ENCODE results near the gene CPVL.

- RRBS, result no CpG with 5 or more reads among the region's 1 CpG
Observed at GRCh38 chr7:28327197-28327582, 85.1 kb upstream of the CREB5 start.

DNA sequence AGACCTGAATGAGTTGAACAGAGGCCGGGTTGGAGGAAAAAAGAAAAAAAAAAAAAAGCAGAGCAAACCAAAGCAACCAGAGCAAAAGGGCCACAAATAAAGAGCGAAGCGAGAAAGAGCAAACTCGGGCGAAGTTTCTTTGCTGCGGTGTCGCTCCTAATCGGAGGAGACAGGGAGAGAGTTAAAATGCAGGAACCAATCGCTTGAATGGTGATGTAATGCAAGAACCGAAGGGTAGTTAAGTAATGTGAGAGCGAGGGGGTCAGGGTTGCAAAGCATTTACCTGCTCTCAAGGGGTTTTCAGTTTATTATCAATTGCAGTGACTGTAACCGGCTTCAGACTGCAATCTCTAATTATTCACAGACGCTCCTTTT, 271.7 kb downstream of the TRIL start:
- RRBS, result no CpG with 5 or more reads among the region's 13 CpGs

- RRBS, result no CpG with 5 or more reads among the region's 6 CpGs
Observed at GRCh38 chr7:28754023-28754646, 204.0 kb downstream of the TRIL start.

- RRBS, result no CpG with 5 or more reads among the region's 5 CpGs
Observed at GRCh38 chr7:28980485-28981004, 22.4 kb upstream of the TRIL start.

DNA sequence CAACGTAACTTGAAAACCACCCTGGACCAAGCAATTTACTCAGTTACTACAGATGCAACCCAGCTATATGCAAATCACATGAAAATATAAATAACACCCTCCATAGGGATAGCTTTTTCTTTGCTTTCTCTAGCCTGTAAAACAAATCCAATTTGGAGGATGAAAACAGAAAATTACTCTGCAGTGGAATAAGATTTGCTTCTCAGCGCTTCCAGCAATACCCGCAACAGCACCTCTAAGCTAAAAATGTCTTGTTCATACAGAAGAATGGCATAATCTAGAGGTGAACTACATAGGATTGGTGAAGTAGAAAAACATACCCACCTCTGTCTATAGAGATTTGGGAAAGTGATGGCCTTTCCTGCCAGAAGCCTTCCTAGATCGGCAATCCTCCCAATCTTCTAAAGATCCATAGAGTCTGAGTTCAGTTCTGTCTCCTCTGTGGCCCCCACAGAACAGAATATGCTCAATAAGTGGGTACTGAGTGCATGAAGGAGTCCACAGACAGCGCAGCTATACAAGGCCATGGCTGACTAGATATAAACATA, 34.5 kb downstream of the CPVL start:
- RRBS, result no CpG with 5 or more reads among the region's 5 CpGs

DNA sequence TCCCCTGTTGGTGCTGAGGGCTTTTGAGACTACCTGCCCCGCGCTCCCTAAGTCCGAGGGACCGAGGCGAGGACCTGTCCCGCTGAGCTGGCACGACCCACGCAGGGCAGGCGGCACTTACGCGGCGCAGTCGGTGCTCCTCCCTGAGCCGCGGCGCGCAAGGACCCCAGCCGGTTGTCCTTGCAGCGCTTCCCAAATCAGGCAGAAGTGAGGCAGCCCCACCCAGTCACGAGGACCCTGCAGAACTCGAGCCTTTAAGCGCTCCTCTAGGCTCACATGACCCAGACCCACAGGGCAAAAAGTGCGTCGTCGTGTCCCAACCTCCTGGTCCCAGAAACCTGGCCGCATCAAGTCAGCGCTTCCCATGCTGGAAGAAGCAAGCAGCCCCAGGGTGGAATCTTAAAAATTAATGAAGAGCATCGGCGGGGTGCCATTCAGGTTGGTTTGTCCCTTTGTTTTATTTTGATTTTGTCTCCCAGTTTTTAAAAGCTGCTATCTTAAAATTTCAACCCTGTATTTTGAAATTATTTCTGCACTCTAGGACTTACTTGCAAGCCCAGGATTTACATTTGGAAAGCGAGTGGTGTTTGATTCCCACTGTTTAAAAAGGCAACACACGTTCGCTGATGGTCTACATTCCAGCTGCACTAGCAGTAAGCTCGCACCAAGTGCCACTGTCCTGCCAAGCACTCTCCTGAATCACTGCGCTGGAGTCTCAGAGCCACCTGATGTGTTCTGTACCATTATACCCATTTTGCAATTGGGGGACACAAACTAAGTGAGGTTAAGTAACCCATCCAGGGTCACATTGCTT, at the start of gene CPVL:
Gene CPVL (minus strand): TSS at position 230 of the 814 bp plus-strand sequence.
- RRBS, result no CpG with 5 or more reads among the region's 34 CpGs

- RRBS, result no CpG with 5 or more reads among the region's 10 CpGs
Observed at GRCh38 chr7:29147122-29147665, 857 bp upstream of the CPVL start.

- RRBS, result no CpG with 5 or more reads among the region's 2 CpGs
Observed at GRCh38 chr7:29193187-29193478, 1.4 kb upstream of the CHN2 start.

DNA sequence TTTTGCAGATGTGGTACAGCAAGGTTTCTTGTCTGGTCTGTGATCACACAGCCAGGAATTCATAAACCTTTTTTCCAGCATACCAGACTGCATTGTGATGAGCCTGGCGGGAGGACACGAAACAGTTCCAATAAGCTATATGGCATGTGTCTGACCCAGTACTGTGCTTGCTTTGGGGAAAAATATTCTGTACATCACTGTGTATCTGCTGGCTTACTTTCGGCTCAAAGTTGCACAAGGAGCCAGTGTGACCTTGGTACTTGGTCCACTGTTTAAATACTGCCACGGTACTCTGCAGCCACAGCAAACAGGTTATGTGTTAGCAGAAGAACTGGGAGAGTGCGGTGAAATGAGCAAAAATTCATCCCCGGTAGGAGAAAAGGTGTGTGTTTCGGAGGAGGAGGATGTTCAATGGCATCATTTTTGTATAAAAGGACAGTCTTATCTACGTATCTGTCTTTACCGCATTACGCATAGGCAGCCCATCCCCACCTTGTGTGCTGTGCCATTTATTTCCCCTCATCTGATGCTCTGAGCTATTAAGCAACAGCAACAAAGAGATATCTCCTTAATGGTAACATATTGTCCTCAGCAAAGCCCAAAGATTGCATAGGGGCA, 36.5 kb downstream of the CHN2 start:
- RRBS, result no CpG with 5 or more reads among the region's 10 CpGs

DNA sequence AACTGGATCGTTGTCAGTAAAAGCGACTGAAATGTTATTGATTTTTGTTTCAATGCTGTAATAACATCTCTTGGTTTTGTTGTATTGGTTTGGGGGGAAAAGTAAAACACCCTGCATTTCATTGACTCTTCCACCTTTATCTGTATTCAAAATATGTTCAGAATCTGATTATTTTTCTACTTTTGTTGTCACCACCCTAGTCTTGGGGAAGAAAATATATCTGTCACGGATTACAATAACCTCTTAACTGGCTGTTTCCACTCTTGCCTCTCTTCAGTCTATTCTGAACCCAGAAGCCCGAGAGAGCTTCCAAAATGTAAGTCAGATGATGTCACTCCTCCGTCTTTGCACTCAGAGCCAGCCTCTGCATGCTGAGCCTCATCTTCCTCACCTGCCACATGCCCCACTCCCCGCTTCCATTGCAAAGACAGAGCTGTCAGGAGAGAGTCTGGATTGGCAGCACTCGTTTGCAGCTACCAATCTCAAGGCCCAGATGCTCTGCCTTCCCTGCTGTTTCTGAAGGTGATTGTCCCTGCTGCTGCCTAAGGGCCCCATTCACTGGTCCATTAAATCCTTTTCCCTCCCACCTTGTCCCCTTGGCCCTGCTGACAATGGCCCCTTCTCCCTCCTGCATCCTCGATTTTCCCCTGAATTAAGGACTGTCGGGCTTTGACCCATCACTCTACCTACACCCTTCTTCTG, 98.2 kb downstream of the CHN2 start:
- RRBS, result no CpG with 5 or more reads among the region's 9 CpGs

- RRBS, result no CpG with 5 or more reads among the region's 6 CpGs
Observed at GRCh38 chr7:29328081-29328487, 133.5 kb downstream of the CHN2 start.

DNA sequence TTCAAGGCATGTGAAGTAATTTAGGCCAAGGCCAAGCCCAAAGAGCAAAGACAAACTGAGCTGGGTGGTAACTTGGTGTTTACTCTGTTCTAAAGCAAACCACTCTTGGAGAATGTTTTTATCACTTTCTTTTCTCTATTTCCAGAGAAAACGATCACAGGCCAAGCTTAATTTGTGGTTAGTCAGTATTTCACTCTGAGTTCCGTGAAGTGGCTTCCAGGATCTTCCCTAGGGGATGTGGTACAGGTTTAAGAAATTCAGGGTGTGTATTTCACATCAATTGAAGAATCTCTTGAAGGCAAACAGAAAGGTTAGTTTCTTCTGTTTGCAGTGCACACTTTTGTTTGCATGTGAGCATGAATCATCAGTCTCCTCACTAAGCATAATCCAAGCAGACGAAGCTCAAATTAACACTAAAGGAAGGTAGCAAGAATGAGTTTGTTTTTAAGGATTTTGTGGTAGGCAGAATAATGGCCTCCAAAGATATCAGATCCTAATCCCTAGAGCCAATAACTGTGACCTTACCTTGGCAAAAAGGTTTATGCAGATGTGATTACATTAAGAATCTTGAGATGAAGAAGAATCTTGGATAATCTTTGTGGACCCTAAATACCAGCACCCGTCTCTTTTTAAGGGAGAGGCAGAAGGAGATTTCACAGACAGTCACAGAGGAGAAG, 113.7 kb upstream of the PRR15 start:
- RRBS, result no CpG with 5 or more reads among the region's 4 CpGs

DNA sequence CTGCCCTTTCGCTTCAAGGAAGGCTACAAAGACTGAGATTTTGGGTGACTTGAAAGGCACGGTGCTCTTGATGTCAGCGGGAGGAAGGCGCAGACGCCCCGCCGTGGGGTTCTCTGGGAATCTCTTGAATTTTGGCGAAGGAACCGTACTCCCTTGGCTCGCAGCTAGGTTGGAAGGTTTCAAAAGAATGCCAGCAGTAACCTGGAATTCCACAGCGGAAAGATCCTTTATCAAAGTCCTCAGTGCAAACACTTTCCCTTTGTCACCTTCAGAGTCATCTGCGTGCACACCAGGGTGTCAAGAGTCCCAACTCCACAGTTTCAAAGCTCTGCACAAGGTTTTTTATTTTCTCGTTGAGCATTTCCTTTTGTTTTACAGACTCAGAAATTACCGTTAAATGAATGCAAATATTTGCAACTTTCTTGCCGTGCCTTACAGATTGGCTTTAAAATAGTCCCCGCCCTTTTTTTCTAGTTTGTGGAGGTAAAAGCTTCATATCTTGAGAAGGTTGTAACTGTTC, 864 bp downstream of the PLEKHA8 start:
- RRBS, result no CpG with 5 or more reads among the region's 16 CpGs

GRCh38 chr7:30157629-30158269, 23.0 kb downstream of the MTURN start:
- RRBS, result no CpG with 5 or more reads among the region's 9 CpGs

- RRBS, result no CpG with 5 or more reads among the region's 3 CpGs
Observed at GRCh38 chr7:30284022-30284167, 502 bp upstream of the ZNRF2 start.

DNA sequence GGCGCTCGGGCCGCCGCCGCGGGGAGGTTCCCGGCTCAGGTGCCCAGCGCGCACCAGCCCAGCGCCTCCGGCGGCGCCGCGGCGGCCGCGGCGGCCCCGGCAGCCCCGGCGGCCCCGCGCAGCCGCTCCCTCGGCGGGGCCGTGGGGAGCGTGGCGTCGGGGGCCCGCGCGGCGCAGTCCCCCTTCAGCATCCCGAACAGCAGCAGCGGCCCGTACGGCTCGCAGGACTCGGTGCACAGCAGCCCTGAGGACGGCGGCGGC, 1.0 kb downstream of the ZNRF2 start:
- RRBS, result 2% methylated on average over 4 of the region's 44 CpGs

- RRBS, result no CpG with 5 or more reads among the region's 2 CpGs
Observed at GRCh38 chr7:30336044-30336684, 51.8 kb downstream of the ZNRF2 start.

GRCh38 chr7:30371817-30372662, 87.6 kb downstream of the ZNRF2 start:
- RRBS, result no CpG with 5 or more reads among the region's 9 CpGs

- RRBS, result no CpG with 5 or more reads among the region's 4 CpGs
Observed at GRCh38 chr7:30432806-30433380, 45.7 kb downstream of the NOD1 start.

- RRBS, result 7% methylated on average over 7 of the region's 29 CpGs
Observed at GRCh38 chr7:30504915-30505436, 347 bp upstream of the GGCT start.